Colonic mucosa (tissue), 1 donor: Measurements from ENCODE around the gene FRY.

DNA sequence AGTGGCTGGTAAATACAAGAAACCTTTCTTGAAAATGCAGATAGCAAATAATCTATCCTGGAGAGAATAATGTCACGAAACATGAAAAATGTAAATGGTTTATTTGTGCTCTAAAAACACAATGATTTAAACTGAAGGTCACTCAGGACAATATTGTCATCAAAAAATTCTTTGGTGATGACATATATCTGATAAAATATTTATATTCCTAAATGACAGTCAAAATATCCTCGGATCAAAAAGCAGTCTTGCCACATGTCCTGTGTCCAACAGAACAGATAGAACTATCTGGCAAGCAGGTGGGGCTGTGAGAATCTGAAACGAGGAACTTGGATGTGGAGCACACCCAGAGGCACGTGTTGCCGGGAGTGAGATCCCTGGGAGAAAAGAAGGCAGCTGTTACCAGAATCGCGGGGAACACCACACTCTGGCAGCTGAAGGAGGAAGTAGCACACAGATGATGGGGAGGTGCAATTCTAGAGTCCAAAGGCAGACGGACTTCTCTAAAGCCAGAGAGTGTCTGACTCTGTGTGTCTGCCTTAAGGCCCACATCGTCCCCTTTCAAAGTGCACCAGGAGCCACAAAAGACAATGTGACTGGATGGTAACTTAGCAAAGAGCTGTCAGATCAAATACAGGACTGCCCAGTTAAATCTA is 22.4 kb downstream of the SLC7A1 start:
- PRO-cap = unidirectional peak, plus-strand start at position 402 of the sequence

- PRO-cap = no peak
Observed at GRCh38 chr13:29679191-29679732, 83.8 kb upstream of the SLC7A1 start.

- PRO-cap = no peak
Observed at GRCh38 chr13:29865811-29866404, 15.5 kb upstream of the UBL3 start.

DNA sequence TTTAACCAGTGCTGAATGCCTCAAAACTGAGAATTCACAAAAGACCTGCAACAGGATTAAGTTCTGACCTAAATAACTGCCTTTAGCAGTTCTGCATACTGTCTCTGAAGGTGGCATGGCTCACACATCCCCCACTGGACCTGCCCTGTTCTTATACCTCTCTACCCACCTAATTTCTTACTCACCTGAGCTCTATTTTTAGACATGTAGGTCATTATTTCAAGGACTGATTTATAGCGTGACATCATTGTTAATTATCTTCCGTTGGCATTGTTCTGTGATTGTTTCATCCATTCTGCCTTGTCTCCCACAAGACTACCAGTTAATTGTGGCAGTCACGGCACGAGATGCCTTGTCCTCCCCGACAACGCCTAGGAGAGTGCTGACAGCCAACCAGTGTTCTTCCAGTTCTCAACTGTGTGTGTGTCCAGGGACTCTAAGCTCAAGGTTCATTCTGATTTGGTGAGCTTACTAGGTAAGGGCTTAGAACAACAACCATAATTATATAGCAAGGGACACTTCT is 27.2 kb upstream of the UBL3 start:
- PRO-cap = no peak

GRCh38 chr13:29935309-29936110 is 85.1 kb upstream of the UBL3 start:
- PRO-cap = no peak

DNA sequence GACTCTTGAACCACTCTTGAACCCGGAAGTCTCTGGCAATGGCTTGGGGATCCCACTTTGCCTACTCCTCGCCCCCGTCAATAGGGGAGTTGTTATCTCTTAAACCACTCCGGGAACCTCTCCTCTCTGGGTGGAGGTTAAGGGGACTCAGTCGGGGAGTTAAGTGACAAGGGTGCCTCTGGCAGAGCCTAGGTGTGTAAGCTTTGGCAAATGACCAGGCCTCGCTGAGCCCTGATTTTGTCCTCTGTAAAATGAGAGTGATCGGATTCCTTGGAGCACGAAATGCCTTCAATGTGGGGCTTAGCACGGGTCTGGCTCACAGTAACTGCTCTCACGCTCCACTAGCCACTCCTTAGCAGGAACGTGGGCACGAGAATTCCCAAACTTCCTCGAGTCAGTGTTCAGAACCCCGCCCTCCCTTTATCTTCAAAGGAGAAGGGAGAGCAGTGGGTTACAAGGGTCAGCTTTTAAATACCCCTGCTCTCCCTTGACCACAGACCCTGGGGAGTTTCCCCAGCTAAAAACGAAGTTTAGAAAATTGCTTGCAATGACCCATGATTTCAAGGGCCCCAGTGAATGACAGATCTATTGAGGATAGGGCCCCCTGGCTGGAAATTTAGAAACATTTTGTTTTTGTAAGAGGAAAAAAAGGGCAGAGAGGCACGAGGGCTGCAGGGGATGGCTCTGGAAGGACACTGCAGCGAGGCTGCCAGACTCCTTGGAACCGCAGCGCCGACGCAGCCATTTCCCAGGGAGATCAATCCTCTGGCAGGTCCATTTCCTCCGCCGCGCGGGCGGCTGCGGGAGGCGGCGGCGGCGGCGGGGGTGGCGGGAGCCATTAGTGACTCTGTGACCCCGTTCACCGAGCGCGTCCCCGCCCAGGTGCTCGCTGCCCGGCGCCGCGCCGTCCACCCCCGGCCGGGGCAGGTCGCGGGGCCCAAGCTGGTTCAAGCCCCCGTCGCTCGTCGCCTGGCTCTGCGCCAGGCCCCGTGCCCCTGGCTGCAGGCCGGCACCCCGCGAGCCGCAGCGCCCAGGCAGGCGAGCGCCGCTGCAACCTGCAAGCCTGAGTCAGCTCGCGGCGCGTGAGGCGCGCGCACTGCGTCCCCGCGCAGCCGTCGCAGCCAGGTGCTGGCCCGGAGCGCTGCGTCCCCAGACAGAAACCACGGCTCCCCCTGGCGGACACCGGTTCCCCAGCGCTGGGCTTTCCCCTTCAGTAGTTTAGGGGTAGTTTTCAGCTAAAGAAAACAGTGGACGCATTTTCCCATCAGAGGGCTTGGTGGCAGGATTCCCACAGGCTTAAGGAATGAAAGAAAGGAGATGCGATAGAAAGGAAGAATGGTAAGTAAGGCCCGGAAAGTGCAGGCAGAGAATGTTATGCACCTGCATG is 192.9 kb downstream of the KATNAL1 start:
- PRO-cap = bidirectional peak, plus-strand start at position 456 of the sequence, minus-strand start at position 343 of the sequence; unidirectional peak, minus-strand start at position 1,070 of the sequence; unidirectional peak, minus-strand start at position 1,117 of the sequence

GRCh38 chr13:30142792-30143302 is 164.5 kb downstream of the KATNAL1 start:
- PRO-cap = no peak

- PRO-cap = no peak
Observed at GRCh38 chr13:30148958-30149169, 158.5 kb downstream of the KATNAL1 start.

GRCh38 chr13:30182119-30182495 is 125.2 kb downstream of the KATNAL1 start:
- PRO-cap = no peak

GRCh38 chr13:30362585-30363216 is 55.4 kb upstream of the KATNAL1 start:
- PRO-cap = no peak

GRCh38 chr13:30548022-30548515 is 69.7 kb upstream of the USPL1 start:
- PRO-cap = no peak

GRCh38 chr13:30619781-30620044 is 2.0 kb downstream of the USPL1 start:
- PRO-cap = no peak

GRCh38 chr13:30623395-30624093 is 5.8 kb downstream of the USPL1 start:
- PRO-cap = no peak

GRCh38 chr13:30668292-30668802 is 50.6 kb downstream of the USPL1 start:
- PRO-cap = no peak

DNA sequence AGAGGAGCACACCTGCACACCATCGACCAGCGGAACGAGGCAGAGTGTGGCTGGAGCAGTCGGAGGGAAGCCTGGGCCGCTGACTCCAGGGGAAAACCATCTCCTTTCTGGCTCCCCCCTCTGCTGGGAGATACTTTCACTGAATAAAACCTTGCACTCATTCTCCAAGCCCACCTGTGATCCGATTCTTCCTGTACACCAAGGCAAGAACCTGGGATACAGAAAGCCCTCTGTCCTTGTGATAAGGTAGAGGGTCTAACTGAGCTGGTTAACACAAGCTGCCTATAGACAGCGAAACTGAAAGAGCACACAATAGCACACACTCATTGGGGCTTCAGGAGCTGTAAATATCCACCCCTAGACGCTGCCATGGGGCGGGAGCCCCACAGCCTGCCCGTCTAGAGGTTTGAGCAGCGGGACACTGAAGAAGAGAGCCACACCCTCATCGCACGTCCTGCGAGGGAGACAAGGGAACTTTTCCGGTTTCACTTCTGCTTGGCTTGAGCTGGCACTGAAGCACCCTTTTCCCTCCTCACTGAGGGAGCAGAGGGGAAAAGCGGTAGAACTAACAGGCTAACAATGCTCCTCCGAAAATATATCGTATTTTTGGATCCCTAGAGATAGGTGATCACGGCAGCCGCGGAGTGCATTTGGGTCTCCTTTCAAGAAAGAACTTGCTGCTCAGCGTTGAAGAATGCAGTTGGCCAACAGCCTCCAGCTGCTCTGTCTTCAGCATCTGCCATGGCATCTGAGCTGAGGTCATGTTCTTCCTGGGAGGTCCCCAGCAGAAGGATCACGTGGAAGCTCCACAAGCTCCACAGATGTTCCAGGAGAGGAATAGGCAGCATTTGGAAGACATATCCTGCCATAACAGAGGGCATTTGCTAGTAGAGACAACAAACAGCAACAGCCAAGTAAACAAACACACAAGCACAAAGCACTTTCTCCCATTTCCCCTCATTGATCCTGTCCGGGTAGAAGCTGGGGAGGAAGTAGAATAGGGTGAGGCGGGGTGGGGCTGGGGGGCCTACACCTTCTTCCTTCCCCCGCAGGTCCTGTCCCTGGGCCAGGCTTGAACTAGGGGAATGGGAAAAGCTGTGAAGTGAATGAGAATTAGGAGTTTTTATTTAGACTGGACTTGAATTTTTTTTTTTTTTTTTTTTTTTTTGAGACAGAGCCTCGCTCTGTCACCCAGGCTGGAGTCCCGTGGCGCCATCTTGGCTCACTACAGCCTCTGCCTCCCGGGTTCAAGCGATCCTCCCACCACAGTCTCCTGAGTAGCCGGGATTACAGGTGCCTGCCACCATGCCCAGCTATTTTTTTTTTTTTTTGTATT is 44.9 kb upstream of the ALOX5AP start:
- PRO-cap = unidirectional peak, plus-strand start at position 538 of the sequence

- PRO-cap = no peak
Observed at GRCh38 chr13:30859042-30859769, 46.9 kb upstream of the MEDAG start.

DNA sequence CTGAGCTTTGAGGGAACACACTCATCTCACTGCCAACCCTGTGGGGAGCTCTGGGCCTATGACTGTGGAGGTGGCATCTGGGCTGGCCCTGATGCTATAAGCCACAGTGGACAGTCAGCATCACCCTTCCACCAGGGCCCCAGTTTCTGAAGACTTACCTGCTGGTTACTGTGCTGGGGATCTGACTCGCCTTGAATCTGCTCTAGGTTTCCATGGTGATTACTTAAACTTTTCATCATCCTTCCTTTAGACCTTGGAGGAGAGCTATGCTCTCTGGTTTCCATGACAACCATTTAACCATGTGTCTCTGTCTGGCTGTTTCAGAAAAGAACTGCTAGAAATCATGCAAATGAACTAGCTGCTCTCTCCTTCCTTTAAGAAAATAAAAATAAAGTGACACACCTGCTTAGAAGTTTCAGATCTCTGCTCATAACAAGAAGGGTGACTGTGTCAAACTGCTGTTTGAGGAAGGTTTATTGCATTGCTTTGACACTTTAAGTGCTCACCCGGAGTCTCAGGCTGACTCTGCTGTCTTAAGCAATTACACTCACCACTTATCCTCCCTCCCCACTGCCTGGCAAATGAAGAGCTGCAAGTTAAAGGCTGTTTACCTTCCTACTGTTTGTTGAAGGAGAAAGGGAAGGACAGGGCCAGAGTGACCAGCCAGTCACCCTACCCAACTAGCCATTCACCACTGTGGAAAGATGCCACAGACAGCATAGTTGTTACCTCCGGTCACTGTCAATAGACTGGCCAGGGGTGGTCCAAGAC is 87.7 kb downstream of the HSPH1 start:
- PRO-cap = no peak

DNA sequence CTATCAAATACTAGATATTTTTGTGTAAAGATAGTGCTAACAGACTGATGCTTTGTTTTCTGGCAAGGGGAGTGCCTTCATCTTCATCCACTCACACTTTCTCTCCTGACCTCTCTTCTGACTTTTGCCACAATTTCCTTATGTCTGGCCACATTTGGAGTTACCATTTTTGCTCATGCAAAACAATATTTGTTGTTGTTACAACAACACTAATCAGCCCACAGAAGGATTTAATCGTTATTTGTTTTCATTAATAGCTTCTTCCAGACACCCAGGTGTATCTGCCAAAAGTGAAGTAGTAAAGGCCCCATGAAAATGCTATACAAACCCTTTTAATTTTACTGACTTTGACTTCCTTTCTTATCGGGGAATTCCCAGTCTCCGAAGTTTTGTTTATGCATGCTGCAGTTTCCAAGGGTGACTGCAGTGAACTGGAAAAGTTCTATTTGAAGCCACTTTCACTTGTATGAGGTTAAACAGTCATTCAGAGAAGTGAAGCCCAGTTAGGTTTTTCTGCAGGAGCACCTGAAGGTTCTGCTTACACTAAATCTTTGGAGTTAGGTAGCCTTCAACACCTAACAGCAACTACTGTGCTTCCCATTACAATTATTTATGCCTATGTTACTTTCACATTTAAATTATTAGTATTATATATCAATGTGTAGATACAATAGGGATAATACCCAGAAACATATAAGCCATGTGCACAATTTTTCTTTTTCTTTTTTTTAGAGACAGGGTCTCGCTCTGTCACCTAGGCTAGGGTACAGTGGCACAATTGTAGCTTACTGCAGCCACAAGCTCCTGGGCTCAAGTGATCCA is 65.9 kb upstream of the FRY start:
- PRO-cap = no peak

DNA sequence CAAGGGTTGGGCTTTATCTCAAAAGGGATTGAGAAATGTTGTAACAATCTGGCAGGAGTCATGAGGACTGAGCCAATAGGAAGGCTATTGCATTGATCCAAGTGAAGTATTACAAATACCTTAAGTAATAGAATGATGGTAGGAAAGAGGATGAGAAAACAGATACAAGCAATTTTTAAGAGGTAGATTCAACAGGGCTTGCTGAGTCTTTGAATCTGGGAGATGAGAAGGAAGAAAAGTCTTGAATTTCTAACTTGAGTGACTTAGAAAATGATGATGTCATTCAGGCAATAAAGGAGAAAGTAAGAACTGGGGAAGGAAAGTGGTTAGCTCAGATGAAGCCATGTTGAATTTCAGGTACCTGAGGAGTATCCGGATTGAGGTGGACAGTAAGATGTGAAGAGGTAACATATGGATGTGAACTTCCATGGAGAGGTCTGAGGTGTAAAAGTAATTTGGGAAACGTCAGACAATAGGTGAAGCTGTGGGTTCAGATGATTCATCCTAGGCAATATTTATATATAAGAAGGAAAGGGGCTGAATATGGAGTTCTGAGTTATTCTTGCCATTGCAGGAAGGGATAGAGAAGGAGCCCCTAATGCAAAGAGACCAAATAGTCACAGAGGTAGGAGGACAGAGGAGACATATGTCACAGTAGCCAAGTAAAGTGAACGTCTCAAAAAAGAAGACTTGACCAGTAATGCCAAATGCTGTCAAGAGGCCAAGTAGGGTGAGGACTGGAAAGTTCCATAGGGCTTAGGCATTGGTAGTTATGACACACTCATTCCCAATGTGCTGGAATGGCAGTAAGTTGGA is 15.3 kb upstream of the FRY start:
- PRO-cap = no peak

DNA sequence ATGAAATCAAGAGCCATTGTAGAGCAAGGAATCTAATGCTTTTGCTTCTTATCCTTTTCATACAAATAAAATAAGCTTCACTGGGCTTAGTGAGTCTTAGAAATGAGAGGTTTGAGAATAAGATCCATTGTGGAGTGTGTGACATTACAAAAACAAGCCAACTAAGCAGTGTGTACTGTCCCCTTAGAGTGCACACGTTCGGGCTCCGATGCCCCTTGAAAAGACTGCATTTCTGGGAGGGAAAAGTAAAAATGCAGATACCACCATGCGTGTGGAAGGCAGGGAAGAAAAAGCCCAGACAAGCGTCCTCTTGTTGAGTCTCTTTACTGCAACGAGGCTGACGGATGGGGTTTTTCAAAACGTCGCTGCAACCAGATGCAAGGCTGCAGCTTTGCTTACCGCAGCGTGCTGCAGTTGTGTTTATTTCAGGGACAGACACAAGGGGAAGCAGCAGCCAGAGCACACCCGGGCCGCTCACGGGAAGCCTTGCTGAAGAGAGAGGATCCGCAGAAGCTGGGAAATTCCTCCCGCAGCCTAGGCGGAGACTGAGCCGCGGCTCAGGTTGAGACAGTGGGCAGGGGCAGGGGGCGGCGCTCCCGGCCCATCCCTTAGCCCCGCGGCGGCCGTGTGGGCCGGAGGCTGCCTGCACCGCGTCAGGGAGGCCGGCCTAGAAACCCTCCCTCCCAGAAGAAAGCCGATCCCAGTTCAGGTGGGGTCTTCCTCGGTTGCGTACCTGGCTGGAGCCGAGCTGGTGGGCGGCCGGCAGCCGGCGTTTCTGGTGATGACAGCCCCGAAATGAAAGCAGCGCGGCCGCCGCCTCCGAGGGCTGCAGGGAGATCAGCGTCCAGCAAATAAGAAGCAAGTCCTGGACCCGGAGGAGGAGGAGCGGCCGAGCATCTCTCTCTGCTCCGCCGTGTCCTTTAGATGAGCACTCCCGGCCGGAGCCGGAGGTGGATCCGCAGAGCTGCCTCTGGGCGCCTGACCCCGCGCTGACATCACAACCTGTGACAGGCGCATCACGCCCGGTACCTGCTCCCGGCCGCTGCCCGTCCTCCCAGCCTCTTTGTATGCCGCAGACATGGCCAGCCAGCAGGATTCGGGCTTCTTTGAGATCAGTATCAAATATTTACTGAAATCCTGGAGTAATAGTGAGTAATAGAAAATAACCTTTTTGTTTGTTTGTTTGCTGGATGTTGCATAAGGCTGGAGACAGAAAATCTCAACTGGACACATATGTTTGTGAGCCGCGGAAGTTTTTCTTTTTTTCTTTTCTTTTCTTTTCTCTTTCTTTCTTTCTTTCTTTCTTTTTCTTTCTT is at the start of gene FRY:
FRY (plus strand) TSS at position 1,057 of the 1,316 bp plus-strand sequence.
- PRO-cap = unidirectional peak, plus-strand start at position 420 of the sequence; bidirectional peak, plus-strand start at position 934 of the sequence, minus-strand start at position 922 of the sequence